Measurements from ENCODE around the genes ART5, CHRNA10, NUP98, OR52R1, OR51G1 and ARFIP2.

GRCh38 chr11:3095708-3096343 is 38.6 kb upstream of the CARS1 start:
- RRBS: no CpG with 5 or more reads among the region's 13 CpGs

DNA sequence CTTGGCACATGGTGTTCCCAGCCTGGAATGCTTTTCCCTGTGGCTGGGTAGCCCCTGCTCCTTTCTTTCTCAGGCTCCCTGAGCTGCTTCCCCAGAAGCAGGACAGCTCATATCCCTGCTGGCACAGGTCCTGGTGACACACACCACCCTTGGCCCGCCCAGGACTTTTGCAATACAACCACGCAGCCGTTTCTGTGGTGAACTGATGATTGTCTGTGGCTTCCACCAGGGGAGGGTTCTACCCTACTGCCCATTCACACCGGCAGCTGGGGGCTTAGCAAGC is 40.7 kb downstream of the OSBPL5 start:
- RRBS: no CpG with 5 or more reads among the region's 4 CpGs

- RRBS: 48% methylated on average over 2 of the region's 7 CpGs
Observed at GRCh38 chr11:3130706-3131000, 34.5 kb downstream of the OSBPL5 start.

DNA sequence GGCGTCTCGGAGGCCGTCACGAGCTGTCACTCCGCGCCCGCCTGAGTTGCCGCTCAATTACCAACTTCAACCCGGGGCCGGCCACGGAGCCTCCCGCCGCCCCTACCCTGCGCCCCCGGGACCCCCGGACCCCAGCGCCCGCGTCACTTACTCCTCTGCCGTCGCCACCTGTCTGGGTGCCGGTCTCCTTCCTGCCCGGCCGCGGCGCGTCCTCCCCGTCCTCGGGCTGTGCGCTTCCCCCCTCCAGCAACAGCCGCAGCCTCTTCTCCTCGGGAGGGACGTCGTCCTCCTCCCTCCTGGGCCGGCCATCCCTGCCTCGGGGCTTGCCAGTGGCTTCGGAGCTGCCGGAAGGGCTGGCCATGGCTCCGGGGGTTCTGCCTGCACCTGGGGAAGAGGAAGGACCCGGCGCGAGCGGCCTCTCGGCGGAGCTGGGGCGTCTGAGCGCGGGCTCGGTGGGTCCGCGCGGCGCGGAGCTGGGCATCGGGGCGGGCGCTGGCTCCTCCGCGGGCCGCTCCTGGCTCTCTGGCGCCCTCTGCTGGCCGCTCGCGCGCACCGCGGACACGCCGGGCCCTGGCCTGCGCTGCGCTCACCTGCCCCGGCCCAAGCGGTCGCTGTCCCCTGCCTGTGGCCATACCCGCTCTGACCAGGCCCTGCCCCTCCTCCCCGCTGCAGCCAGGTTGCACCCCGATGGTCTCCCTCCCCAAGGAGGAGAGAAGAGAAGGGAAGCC is 60.9 kb downstream of the ART5 start:
- RRBS: no CpG with 5 or more reads among the region's 77 CpGs

DNA sequence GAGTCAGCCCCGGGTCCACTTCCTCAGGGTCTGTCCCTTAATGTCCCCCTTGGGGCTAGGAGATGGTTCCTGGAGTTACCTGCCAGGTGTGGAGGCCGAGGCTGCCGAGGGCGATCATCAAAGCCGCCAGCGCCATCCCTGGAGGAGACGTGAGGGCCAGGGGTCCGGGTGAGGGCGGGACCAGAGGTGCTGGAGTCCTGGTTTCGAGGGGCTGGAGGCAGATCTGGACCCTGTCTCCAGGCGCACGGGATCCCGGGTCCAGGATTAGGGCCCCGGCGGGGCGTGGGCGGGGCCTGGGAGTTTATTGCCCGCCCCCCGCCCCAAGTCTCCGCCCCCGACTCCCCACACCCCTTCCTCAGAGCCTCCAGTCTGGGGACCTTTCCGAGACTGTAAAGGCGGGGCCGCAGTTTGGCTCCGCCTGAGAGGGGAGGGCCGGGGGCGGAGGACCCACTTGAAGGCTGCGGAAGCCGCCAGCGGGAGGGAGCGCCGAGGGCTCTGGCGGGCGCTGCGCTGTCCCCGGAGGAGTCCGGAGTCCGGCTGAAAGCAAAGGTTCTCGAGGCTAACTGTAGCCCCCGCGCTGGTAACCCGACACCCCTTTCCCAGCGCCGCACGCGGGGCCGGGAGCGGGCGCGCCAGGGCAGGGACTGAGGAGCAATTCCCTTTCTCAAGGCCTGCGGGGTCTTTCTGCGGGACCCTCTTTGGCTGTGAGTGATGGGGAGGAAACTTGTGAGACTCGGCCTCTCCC is at the start of gene ART5:
TSS of gene ART5 (minus strand) at position 266 of the 745 bp plus-strand sequence.
- RRBS: 24% methylated on average over 22 of the region's 53 CpGs

GRCh38 chr11:3671160-3671535 is at the start of gene CHRNA10:
CHRNA10 (minus strand) TSS chr11:3671384.
- RRBS: no CpG with 5 or more reads among the region's 3 CpGs

DNA sequence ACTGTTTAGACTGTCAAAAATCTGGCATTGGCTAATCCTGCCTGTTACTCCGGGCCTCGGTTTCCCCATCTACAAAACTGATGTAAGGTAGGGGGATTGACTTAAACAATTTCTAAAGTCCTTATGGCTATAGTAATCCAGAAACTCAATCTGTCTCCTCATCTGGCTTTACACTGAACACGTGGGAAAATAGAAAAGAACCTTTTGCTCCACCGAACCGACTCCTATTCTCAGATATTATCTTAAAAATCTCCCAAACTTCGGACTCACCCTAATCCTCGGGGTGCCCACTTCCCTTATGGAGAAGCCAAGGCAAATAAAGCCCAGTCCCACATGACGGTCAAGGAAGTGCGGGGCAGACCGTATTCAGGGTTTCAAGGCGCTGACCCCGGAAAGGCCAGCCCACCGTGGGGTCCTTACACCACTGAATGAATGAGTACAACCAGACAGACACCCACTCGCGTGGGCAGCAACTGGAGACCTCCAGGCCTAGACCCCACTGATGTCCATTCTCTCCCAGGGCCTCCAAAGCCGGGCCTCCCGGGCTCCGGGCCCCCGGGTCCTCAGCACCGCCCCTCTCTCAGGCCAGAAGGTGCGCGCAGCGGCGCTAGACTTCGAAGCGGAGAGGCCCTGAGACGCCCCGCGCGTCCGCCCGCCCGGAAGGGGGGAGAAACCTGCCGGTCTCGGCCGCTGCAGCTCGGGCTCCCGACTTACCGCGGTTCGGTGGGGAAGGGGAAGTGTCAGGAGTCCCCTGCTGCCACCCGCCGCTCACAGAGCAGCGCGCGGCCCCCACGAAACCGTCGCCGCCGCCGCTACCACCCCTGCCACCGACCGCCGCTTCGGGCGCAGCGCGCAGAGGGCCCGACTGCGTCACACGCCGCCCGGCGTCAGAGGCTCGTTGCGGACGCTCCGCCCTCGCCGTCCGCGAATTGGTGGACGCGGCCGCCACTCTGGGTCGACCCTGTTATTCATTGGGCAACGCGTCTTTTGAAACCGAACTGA is at the start of gene NUP98:
TSS of gene NUP98 (minus strand) at position 869 of the 1,002 bp plus-strand sequence.
- RRBS: 11% methylated on average over 9 of the region's 80 CpGs

DNA sequence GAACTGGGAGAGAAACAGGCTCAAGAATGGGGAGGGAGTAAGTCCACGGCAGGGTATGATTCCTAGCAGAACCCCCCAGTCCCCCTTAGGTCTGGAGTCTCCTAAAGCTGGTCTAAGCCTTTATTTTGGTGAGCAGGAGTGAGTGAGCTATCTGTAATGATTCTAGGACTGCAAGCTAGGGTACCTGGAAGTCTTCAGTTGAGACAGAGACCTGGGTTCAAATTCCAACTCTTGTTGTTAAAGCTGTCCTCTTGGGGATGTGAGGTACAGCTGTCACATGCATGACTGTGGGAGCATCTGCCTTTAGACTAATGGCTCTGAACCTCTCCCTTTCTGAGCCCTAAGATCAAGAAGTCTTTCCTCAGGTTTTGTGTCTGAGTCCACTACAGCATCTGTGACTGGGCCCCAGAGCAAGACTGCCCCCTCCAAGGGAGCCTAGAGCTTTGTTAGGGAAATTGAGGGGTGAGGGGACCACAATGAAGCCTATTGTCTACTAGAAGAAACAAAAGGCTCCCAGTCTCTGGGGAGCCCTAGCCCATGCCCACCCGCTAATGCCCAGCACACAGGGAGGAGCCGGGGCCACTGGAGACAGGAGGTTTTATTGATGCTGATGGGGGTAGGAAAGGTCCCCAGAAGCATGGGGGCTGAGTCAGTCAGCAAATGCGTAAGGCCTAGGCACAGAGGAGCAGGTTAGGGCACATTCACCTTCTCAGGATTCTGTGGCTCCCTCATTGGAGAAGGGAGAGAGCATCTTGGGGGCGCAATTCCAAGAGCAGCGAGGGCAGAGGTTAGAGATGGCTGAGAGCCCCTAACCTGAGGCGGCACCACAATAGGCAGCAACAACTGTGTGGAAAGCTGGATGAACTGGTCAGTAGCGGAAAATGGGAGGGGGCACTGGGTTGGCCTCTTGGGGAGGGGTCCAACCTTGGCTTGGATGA is 14.1 kb downstream of the RHOG start:
- RRBS: no CpG with 5 or more reads among the region's 8 CpGs

DNA sequence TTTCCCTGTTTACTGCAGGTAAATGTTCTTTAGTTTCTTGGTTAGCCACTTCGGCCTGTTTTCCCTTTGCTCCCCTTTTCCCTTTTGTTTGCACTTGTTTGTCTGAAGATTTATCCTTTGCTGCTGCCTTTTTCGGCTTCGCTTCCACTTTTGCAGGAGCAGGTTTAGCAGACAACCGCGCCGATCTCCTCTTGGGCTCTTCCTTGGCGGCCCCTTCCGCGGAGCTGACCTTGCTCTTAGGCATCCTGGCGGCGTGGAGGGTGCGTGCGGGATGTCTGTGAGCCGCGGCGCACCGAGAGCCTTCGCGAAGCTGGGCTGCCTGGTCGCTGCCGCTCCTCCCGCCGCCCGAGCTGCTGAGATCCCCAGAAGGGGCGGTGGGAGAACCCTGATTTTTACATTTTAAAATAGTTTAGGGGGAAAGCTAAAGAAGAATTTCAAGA is 105.4 kb upstream of the RRM1 start:
- RRBS: no CpG with 5 or more reads among the region's 25 CpGs

DNA sequence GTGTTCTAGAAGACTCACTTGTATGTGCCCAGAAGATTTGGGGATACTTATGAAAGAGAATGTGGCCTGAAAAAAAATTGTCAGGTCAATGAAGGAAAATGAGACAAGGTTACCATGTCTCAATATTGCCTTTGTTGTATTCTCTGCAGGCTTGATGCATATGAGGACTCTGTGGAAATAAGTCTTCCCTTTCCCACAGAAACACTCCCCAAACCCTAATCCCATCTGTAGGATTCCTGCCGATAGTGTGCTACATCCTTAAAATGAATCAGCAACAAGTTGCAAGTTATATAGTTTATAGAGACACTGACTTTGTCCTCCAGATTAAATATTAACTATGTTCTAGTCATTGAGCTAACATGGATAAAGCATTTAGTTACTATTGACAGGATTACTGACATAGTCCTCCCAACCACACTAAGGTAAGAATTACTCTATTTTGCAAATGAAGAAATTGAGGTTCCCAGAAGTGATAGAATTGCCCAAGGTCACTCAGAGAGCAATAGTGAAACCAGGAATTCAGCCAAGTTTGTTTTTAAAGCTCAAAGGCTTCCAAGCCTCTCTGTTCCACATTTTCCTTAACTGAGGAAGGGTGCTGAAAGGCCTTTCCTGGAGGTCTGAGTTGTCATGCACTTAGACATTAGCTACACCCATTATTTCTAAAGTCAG is 1.9 kb downstream of the OR52M1 start:
- RRBS: no CpG with 5 or more reads among the region's 1 CpG

GRCh38 chr11:4804197-4804813 is at the start of gene OR52R1:
OR52R1 (minus strand) TSS chr11:4804380.
- RRBS: no CpG with 5 or more reads among the region's 4 CpGs

DNA sequence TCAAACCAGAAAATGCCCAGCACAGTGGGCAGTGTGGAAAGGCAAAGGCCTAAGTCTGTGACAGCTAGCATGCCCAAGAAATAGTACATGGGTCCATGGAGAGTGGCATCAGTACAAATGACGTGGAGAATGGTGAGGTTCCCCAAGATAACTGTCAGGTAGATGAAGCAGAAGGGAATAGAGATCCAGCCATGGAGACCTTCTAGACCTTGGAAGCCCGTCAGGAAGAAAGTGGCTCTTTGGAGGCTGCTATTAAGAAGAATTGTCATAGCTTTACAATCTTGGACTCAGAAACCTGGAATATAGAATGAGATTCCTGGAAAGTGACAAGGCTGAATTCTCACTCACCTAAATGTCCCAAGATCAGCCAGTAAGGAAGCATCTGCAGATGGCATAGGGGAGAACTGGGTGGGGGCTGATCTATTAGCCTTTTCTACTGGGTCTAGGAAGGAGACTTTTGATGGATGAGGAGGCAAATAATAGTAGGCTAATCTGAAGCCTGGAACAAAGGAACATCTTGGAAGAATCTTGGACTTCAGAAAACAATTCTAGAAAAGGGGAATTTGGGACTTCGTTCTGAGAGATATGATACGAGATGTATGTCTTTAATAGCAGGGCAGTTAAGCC is at the start of gene OR51G1:
TSS of gene OR51G1 (minus strand) at position 269 of the 627 bp plus-strand sequence.
- RRBS: no CpG with 5 or more reads among the region's 4 CpGs

- RRBS: no CpG with 5 or more reads among the region's 17 CpGs
Observed at GRCh38 chr11:5683597-5684295, 1.1 kb downstream of the TRIM5 start.

GRCh38 chr11:5815636-5816064 is 6.9 kb downstream of the OR52N2 start:
- RRBS: no CpG with 5 or more reads among the region's 4 CpGs

GRCh38 chr11:6217360-6218249 is 12.2 kb downstream of the C11orf42 start:
- RRBS: no CpG with 5 or more reads among the region's 25 CpGs

GRCh38 chr11:6402458-6403176 is 12.3 kb downstream of the SMPD1 start:
- RRBS: no CpG with 5 or more reads among the region's 10 CpGs

- RRBS: no CpG with 5 or more reads among the region's 13 CpGs
Observed at GRCh38 chr11:6404234-6404827, 14.1 kb downstream of the SMPD1 start.

DNA sequence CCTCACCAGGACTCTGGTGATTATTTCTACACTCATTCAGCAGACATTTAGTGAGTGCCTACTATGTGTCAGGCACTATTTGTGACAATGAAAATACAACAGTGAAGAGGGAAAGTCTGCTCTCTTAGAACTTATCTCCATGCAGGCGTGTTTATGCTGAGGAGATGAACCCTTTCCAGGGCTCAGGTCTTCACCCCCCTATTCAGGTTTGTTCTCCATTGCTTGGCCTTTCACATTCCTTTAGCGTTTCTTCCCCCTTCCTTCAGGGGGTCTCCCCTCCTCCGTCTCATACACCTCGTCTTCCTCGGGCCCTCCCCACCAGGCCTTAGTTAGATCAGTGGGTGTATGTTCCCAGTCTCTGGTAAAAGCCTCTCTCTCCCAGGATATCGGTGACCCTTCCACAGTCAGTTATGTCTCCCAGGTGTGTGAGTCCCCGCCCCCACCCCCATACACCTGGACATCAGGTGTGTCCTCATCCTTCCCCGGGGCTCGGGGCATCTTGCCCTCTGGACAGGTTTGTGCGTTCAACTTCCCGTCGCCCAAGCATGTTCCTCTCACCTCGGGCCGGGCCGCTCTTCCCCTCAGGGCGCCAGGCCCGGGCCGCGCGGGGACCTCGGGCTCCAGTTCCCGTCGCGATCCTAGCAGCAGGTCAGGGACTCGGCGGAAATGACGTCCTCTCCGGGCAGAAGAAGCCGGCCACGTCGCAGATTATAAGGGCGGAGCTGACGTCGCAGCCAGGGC is at the start of gene ARFIP2:
TSS of gene ARFIP2 (minus strand) at position 659 of the 741 bp plus-strand sequence.
- RRBS: 4% methylated on average over 21 of the region's 34 CpGs

- RRBS: no CpG with 5 or more reads among the region's 3 CpGs
Observed at GRCh38 chr11:6483273-6483862, 2.1 kb downstream of the TIMM10B start.

DNA sequence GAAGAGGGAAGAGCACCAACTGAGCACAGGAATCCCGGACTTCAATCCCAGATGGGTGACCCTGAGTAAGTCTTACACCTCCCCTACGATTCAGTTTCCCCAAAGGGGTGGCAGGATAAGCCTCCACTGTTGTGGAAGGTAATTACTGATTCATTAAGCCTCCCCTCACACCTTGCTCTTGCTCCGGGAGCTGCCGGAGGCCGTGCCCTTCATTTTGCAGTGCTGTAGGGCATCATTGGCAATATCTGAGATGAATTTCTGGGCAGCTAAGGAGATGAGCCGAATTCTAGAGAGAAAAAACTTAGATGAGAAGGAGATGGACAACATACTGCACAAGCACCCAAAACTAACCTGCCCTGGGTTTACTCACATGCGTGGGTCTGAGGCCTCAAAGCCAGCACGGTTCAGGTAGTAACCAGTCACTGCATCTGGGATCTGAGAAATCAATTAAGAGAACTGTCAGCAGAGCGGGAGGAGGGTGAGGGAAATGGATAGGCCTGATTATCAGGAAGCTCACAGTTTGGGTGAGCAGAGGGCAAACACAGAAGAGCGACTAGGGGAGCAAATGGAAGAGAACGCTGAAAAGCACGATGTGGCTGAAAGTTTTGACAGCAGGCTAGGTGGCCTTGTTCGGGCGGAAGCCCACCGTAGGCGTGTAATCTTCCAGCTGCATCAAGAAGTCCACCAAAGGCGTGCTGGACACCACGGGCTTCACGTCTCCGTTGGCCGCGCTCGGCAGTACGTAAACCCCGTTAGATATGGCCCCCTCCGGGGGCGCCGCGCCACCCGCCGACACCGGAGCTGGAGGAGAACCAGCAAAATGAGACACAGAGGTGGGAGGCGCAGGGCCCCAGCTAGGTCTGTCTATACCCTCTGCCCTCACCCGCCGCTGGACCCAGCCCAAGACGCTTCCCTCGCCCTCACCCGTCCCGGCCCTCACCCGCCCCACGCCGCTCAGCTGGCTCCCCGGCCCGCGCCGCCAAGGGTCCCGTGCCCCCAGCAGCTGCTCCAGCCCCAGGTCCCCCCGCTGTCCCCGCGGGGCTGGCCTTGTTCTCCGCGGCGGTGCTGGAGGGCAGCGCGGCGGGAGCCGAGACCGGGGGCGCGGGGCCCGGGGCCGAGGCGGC is 636 bp downstream of the TAF10 start:
- RRBS: 1% methylated on average over 5 of the region's 63 CpGs

Measured in GM06990 (cell line).